Melanocyte of skin (primary cell): ENCODE measurements around a stretch of chr9.

GRCh38 chr9:10679-11085 lies 18.6 kb downstream of the WASHC1 start:
- CAGE, long polyA plus RNA, 2 experiments = no peak in any of the 2 experiments

GRCh38 chr9:73012-73327 lies 43.7 kb upstream of the WASHC1 start:
- CAGE, long polyA plus RNA, 2 experiments = no peak in any of the 2 experiments

DNA sequence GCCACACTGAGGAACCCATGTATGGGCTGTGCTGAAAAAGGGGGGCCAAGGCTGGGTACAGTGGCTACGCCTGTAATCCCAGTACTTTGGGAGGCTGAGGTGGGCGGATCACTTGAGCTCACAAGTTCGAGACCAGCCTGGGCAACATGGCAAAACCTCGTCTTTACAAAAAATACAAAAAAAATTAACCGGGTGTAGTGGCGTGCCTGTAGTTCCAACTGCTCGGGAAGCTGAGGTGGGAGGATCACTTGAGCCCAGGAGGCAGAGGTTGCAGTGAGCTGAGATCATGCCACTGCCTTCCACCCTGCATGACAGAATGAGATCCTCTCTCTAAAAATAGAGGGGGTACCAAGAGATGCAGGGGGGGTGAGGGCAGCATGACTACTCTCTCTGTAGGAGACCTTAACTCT lies 46.0 kb upstream of the KANK1 start:
- CAGE, long polyA plus RNA, 2 experiments = no peak in any of the 2 experiments

DNA sequence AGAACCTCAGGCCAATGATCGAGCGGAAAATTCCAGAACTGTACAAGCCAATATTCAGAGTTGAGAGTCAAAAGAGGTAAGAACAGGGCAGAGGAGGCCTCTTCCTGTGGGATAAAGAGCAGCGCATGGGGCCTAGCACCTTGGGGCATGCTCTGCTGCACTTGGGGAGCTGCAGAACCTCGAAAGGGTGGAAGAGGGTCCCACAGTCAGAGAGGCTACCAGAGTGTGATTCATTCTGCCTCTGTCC lies 41.0 kb upstream of the KANK1 start:
- CAGE, long polyA plus RNA, 2 experiments = no peak in any of the 2 experiments

DNA sequence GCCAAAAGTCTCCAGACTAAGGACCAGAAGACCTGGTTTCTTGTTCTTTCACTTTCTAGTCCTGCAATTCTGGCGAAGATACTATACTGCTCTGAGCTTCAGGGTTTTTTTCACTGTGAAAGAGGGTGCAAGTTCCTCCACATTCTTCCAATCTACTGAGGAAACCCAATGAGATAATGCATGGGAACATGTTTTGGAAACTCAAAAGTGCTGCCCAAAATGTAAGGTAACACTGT lies 35.6 kb upstream of the KANK1 start:
- CAGE, long polyA plus RNA, 2 experiments = no peak in any of the 2 experiments

- CAGE, long polyA plus RNA, 2 experiments = no peak in any of the 2 experiments
These were observed 53.1 kb downstream of the KANK1 start for GRCh38 chr9:557251-558281.

GRCh38 chr9:613859-614423 lies 109.4 kb downstream of the KANK1 start:
- CAGE, long polyA plus RNA, 2 experiments = no peak in any of the 2 experiments

GRCh38 chr9:686155-686936 lies 155.2 kb upstream of the DMRT1 start:
- CAGE, long polyA plus RNA, 2 experiments = no peak in any of the 2 experiments

- CAGE, long polyA plus RNA, 2 experiments = no peak in any of the 2 experiments
These were observed 148.3 kb upstream of the DMRT1 start for GRCh38 chr9:692891-693950.

DNA sequence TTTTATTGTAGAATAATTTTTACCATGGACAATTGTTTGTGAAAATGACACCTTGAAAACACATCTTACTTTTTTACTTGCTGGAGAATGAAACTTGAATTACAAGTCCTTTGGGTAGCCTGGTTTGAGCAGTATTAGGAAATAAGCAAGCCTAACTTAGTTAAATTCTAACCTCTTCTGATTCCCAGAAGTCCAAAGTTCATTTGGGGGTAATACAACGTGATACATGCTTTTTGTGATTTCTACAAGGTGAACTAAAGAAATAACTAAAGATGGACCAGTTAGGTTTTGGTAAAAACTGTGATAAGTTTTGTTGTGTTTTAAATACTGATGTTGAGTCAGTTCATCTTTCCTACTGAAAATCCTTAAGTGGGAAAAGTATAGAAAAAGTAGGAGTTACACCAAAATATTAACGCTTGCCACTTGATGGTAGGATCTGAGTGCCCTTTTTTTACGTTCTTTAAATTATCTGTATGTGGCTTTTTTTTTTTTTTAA lies 135.4 kb upstream of the DMRT1 start:
- CAGE, long polyA plus RNA, 2 experiments = no peak in any of the 2 experiments

DNA sequence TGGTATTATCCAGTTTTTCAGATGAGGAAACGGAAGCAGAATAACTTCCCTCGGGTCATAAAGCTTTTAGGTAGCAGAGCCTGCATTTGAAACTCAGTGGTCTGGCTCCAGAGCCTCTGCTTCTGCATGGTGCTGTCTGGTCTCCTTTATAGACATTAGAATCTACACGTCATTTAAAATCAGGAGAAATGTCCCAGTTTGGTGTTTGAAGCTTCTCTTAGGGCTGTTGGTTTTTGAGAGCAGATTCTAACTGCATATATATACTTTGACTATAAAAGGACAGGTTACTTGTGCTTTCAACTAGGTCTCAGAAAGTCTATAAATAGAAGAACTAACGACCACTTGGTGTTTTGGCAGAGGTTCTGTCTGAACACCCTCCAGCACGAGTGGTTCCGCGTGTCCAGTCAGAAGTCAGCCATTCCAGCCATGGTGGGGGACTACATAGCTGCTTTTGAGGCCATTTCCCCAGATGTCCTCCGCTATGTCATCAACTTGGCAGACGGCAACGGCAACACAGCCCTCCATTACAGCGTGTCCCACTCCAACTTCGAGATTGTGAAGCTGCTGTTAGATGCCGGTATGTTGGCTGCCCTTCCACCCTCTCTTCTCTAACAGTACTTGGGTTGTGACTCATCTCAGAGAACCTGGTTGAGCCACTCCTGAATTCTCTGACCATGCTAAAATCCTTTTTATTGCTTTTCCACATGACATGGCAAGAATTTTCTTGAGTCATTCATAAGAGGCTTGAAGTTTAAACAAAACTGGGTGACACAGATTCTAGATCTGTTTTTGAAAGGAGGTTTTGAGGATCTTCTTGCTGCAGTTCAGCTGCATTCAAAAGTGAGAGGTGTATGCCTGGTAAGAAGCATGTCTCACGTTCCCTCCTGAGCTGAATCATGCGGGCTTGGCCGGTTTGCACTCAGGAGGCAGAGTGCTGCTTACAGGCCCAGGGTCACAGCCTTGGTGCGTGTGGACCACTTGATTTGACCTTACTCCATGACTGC lies 103.3 kb upstream of the DMRT1 start:
- CAGE, long polyA plus RNA, 2 experiments = no peak in any of the 2 experiments

- CAGE, long polyA plus RNA, 2 experiments = no peak in any of the 2 experiments
These were observed 9.0 kb upstream of the DMRT3 start for GRCh38 chr9:967393-967953.

DNA sequence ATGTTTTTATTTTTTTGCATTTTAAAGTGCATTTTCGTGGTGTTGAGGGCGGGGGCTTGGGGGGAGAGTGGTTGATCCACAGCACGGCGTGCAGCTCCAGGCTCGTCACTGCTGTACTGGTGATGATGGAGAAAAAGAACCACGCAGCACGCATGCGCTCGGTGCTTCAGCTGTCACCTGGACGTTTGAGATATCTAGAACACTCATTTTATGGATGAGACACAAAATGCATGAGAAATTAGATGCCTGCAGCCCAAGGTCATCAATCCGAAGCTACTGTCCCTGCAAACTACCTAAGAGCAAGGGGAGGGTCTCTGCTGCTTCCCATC lies 2.2 kb downstream of the DMRT2 start:
- CAGE, long polyA plus RNA, 2 experiments = no peak in any of the 2 experiments

DNA sequence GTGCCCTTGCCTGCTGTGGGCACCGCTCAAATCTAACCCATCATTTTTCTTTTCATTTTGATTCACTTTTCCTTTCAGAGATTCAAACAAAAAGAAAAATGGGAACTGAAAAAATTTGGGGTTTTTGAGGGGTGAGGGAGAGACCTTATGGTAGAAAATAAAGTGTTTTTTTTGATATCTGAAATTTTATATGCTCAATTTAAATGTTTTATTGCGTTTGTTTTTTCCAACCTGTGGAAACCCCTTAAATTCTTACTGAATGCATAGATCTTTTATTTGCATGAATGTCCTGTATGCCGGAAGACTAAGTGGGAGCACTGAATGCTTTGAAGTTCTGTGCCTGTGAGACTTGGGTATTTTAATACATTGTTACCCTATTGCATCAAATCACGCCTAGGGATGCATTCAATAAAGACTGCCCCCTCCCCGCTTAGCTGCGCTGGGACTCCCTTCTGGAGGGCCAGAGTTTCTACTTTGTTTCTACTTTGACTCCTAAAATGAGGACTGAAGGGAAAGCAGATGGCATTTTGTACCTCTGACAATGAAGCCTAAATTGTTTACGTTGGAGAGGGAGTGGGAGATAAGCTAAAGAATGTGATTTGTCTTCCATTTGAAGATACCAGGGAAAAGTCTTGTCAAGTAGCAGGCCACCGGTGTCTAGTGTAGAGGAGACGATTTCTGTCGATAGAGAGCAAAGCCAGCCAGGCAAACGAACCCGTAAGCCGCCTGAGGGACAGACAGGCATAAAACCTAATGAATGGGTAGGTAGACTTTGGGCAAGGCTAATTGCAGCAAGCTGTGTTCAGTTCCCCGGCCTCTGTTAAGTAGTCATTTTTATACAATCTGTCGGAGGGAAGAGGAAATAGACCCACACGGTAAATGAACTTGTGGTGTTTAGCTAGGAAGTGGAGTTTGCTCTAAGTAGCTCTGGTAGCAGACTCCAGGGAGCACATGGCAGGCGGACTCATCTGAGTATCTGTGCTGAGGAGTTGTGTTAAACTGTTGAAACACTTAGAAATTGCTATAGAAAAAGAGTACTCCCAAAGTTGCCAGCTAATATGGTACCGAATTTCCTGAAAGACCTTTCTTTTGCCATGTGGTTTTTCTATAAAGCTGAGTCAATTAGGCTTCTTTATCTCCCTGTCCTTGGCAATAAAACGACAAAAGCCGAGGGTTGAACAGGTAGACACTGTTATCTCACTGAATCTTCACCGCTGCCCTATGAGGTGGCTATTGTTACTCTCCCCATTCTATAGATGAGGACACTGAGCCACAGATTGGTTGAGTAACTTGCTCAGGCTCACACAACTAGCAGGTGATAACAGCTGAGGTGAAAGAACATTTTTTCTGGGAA lies 28.7 kb downstream of the SMARCA2 start:
- CAGE, long polyA plus RNA, 2 experiments = no peak in any of the 2 experiments

GRCh38 chr9:2126212-2127040 lies 111.3 kb downstream of the SMARCA2 start:
- CAGE, long polyA plus RNA, 2 experiments = no peak in any of the 2 experiments

DNA sequence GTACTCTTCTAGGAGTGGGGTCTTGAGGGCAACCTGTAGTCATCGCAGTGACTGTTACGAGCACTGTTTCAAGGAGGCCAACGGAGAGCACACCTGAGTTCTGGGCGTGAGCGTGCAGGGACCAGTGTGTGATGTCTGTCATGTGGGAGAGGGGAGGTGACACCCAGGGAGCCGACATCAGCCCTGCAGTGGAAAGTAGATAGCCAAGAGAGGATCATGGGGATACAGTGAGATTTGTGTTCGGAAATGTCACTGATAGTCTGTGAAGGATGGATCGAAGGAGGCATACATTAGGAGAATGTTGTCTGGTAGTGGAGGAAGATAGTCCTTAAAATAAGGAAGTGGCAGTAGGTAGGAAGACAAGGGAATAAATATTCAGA lies 157.5 kb downstream of the SMARCA2 start:
- CAGE, long polyA plus RNA, 2 experiments = no peak in any of the 2 experiments

DNA sequence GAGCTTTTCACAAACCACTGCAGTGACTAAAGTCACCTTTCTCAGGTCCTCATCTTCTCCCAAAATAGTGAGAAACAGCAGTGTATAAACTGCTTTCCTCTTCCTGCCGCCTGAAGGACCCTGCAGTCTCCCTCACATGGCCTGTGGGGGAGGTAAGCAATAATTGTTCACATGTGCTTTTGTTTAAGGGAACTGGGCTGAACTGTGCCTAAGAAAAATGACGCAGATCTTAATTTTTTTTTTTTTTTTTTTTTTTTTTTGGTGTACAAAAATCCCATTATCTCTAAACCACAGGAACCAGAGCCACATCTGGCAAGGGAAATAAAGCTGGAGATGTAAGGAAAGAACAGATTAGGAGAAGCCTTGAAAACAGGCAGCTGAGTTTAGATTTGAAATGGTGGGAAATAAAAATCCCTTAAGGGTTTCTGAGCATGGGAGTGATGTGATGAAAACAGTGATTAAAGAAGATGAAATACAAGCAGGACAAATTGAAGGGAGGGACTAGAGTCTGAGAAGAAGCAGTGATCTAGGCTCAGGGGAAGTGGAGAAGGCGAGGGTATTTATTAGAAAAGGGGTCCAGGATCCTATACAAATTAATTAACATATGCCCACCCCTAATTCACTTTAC lies 131.6 kb upstream of the VLDLR start:
- CAGE, long polyA plus RNA, 2 experiments = no peak in any of the 2 experiments

GRCh38 chr9:2492889-2494003 lies 128.3 kb upstream of the VLDLR start:
- CAGE, long polyA plus RNA, 2 experiments = no peak in any of the 2 experiments

DNA sequence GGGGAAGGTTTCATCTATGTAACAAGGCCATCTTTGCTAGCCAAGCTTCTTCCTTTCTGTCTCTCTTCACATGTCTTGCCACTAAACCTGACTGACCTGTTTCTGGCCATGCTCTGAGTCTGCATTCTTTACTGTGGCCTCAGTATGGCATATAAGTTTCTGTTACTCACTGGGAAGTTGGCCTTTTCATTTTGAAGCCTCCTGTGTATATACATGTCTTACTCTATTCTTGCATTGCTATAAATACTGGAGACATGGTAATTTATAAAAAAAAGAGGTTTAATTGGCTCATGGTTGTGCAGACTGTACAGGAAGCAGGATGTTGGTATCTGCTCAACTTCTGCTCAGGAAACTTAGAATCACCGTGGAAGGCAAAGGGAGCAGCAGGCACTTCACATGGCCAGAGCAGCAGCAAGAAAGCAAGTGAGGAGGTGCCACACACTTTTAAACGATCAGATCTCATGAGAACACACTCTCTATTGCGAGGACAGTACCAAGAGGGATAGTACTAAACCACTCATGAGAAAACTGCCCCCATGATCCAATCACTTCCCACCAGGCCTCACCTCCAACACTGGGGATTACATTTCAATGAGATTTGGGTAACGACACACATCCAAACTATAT lies 48.1 kb downstream of the KCNV2 start:
- CAGE, long polyA plus RNA, 2 experiments = no peak in any of the 2 experiments

DNA sequence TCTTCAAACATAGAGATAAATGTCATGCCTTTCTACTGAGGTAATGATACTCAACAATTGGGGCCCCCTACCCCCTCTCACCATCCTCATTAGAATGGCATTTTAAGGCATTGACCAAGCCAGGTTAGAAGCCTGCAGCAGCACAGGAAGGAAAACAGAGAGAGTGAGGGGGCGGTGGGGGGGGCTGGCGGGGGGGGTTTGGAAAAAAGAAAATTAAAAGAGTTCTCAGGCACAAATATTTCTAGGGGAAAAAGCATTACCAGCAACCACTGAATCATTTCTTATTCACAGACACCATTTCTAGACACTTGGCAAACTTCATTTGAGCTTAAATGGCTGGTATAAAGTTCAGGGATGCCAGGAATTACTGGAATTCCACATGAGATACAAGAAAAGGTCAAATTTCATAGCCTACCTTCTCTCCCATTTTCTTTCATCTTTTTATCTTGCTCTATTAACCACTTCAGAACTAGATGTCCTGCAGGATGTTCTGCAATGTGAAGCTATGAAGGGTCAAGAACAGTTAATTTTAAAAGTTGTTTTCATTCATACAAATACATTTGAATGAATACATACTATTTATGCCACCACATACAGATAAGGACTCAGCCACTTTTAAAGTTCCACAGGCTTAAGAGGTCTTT lies 33.8 kb downstream of the PUM3 start:
- CAGE, long polyA plus RNA, 2 experiments = no peak in any of the 2 experiments